ENCODE results near the gene DPP6.

DNA sequence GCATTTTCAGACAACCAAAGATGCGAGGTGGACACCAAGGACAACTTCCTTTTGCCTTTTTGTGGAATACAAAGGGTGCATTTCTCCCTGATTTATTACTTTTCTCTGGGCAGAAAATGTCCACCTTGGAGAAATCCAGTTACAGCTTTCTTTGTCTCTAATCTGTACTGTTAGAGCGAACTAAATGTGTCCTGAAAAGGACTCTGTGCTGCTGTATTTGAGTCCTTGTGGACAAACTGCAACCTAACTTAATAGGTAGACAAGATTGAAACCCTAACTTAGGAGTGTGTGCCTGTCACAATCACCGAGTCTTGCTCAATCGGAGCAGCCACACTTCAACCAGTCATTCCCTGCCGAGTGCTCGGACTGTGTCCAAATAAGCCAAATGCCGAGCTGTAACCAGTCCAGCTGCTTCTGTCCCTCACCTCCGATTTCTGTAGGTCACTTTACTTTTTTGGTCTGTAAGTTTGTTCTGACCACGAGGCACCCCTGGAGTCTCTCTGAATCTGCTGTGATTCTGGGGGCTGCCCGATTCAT, 139.8 kb downstream of the ACTR3B start:
- PRO-cap, 3 experiments, result no peak in any of the 3 experiments

GRCh38 chr7:152989723-152990058, 230.1 kb downstream of the ACTR3B start:
- PRO-cap, 3 experiments, result no peak in any of the 3 experiments

DNA sequence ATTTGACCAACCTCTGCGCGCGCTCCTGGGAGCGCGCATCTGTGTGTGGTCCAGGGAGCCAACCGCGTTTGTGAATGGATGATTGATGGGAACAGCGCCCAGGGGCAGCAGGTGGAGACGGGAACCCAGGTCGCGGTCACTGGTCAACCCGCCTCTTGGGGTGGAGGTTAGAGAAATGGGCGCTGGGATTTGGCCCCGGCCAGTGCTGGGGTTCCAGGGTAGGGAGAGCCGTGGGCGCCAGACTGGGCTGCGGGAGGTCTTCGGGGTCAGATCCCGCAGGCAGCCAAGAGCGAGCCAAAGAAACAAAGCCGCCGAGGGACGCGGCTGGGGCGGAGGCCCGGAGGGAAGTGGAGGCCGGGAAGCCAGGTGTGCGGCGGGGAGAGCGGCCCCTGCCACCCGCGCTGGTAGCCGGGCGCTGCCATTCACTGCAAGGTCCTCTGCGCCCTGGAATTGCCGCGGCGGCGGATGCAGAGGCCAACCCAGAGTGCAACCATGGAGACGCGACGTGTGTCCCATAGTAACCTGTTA, 165.9 kb upstream of the DPP6 start:
- PRO-cap, 3 experiments, result no peak in any of the 3 experiments

DNA sequence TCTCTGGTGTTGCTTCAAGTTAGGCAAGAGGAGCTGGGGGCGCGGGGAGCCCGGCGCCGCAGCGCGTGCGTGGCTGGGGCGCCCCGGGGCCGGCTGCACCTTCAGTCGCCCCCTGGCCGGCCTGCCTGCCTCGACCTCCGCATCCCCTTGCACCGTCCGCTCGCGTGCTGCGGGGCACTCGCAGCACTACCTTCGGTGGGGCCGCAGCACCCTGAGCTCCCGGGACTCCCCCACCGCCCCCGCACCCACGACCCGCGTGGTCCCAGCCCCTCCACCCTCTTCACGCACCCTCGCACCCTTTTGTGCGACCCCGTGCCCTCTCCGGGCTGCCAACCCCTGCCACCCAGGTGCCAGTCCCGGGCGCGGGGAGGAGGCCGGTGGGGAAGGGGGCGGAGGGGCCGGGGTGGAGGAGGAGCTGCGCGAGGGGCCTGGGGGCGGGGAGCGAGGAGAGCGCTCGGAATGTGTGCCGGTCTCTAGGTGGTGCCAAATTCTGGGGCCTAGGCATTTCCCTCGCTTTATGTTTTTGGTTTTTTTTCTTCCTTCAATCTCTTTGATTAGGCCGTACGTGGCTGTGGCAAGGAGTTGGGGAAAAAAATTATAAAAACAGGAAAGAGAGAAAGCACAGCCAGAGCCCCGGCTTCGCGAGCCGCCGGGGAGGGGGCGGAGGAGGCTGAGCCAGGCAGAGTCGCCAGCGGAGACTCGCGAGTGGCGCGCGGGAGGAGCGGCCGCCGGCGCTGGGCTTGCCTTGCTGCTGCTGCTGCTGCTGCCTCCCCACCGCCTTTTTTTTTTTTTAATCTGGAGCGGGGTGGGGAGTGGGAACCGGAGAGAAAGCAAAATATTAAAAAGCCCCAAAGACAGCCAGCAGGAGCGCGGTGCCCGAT, at the start of gene DPP6:
TSS of gene DPP6 (plus strand) at position 457 of the 881 bp plus-strand sequence.
- PRO-cap, 3 experiments, result no peak in any of the 3 experiments

GRCh38 chr7:154184121-154184737, 132.0 kb downstream of the DPP6 start:
- PRO-cap, 3 experiments, result no peak in any of the 3 experiments

DNA sequence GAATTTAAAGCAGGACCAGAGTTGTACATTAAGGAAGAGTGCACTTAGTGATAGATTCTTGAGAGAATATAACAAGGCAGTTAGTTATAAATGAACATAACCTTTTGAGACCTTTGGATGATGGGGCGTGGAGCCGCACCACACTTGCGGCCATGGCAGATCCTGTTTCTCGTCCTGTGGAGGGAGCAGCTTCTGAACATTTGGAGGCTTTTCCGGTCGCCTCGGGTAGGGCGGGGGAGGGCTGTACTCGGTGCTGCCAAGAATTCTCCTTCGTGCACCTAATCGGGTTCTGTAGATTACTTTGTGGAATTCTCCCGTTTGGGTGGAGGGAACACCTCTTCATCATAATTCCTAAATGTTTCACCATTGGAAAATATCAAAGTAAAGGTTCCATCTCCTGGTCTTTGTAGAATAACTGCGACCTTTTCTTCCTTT, 321.5 kb downstream of the PAXIP1 start:
- PRO-cap, 3 experiments, result no peak in any of the 3 experiments

DNA sequence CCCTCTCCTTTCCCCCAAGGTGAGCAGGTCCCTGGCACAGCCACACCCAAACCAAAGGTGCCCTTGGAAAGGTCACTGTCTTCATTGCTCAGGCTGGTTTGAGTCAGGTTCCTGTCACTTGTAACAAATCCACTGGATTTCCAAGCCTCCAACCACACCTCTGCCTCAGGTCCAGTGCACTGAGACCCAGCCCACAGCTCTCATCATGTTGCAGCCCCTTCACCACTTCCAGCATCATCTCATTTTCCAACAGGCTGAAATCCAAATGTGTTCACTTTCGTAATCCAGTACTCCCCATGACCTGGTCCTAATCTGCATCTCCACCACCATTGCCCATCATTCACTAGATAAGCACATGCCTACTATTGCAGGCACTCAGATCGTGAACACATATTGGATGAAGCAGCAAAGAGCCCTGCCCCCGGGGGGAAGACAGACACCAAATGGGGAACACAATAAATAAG, 76.2 kb upstream of the INSIG1 start:
- PRO-cap, 3 experiments, result no peak in any of the 3 experiments

DNA sequence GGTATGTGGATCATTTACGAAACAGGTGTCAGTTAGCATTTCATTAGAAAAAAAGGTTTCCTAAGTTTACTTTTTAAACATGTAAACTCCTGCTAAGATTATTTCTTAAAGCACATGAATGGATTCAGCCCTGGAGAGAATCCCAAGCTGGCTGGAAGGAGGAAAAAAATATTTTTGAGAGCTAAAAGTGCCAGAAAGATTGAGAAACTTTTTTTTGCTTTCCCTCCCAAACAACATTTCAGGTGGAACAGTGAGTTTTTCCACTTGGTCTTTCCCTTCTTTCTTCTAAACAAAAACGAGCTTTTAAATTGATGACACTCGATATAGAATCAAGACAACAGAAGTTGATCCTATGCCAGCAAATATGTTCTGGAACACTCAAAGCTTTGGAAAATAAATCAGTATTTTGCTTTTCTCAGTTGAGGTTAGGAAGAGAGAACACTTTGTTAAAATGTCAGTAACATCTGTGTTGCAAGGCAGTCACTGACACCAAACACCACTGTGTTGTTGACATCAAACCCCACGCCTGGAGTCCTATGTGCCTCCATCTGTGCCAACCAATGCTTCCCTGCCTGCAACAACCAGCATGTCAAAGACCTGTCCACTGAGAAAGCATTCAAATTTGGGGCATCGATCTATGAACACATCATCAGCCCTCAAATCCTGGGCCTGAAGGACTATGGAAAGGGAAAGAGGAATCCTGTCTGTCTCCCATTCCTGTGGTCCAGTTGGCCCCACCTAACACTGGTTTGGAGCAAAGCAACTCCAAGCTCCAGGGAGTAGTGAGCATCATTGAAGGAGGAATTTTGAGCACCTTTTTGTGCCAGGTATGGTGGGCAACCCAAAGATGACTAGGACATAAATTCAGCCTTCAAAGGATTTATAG, 22.8 kb upstream of the INSIG1 start:
- PRO-cap, 3 experiments, result no peak in any of the 3 experiments

GRCh38 chr7:155294063-155294487, 3.6 kb upstream of the INSIG1 start:
- PRO-cap, 3 experiments, result no peak in any of the 3 experiments

DNA sequence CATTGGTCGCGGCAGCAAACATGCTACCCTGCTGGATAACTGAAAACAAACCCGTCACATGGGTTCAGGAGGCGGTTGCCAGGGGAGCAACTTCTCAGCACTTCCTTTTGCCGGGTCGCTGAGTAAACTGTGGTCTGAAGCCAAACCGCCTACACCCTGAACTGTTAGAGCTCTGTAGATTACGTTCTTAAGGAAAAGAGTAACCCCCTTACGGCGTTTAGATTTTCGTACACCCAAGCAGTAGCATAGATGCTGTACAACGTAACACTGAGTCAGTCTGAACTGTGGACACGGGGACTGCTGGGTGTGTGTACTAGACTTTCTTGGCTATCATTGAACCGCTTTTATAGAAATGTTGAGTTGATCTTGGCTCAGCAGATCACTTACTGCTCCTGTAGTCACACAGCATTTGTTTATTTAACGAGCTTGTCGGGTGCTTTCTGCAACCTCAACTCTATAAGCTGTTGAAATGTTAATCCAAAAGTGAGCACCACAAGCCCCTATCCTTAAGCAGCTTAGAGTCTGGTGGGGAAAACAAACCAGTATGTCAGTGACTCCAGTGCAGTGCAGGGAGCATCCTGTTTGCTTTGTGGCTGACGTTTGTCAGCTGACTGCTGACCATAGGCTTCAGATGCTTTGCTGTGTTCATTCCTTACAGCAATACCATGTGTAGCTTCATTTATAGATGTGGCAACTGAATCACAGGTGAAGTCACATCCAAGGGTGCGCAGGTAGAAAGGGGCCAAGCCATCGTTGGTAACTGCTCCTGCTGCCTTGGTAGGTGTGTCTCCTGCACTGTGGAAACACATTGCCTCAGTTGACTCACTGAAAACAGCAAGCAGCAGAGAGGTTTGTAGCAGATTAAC, 1.6 kb downstream of the INSIG1 start:
- PRO-cap, 3 experiments, result peak in 3 of 3 experiments; most common plus-strand start position 125 of the sequence (in 2)

- PRO-cap, 3 experiments, result no peak in any of the 3 experiments
Measured at GRCh38 chr7:155302482-155303039, 4.9 kb downstream of the INSIG1 start.

- PRO-cap, 3 experiments, result peak in 1 of 3 experiments; most common plus-strand start chr7:155333883 (in 1)
Measured at GRCh38 chr7:155333815-155334107, 36.1 kb downstream of the INSIG1 start.

DNA sequence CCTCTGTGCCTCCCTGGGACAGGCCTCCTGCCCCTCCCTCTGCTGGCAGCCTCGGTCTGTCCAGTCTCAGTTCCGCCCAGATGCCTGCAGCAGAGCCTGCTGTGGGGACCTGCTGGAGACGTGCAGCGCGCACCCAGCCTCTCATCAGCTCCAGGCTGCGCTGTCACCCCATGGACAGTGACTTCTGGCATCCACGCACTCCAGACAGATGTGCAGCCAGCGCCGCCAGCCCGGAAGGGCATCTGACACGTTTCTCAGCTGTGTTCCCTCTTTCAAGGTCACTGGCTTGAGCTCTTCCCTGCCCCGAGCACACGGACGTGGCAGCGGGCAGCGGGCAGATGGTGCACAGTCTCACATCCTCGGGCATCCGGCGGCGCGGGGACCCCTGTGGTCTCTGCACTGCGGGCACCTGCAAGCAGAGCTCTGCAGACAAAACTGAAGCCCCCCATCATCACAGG, 60.7 kb downstream of the INSIG1 start:
- PRO-cap, 3 experiments, result no peak in any of the 3 experiments

DNA sequence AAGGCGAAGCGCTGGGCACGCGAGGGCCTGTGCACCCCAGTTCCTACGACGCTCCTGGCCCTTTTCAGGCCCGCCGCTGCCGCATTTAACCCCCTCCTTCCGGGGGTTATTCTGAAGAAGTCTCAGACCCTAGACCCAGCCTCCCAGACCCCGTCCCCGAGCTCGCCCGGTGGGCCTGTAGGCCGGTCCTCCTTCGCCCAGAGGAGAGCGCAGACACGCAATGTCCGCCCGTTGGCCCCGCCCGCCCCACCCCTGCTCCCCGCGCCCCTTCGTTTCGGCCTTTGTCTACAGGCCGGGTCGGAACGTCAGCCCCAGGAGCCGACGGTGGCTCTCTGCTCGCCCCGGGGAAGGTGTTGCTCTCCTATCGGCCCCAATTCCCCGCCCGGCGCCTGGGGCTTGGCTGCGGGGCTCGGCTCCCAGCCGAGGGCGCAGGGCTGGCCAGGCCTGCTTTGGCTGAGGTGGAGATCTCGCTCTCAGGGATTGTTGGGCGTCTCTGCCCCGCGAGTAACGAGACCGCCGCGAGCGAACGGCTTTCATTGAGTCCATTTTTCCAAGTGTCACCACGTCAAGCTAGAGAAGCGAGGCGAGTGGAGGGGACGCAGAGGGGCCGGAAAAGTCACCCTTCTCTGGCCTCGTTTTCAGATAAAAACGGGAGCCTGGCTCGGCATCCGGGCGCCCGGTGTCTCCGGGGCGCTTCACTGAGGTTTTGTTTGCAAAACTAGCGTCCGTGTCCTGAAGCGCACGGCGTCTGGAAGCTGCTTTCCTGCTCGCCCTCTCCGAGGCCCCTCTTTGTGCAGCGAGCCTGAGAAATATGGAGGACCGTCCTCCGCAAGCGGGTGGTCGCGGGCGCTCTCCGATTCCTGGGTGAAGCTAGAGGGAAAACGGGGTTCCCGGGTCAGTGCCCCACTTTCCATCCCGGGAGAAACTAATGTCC, 3.8 kb upstream of the EN2 start:
- PRO-cap, 3 experiments, result no peak in any of the 3 experiments

DNA sequence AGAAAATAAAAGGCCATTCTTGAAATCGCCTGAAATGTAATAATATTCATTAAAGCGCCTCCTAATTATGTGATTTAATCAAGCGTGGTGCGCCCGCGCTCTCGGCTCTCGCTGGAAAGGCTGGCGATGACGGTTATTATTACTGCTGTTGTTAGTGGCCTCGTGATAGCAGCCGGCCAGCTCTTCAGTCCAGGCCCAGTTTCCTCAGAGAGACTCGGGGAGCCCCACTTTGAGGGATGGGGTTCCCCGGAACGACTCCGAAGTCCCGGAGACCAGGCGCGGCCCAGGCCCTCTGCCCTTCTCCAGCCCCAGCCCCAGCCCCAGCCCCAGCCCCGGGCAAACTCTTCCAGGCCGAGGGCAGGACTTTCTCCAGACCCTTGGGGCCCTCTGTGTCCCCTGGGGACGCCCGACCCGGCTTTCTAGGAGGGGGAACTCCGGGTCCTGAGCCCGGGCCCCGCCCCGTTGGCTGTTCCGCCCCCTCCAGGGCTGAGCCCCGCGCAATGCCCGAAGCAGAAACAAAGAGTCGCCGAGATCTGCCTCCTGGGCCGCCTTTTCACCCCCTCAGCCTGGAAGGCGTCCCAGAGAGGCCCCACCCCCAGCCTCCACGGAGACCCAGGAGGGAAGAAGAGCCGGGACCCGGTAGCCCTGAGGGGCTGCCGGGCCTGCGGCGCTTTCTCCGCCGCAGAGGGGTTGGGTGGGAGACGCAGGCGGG, 9.8 kb downstream of the EN2 start:
- PRO-cap, 3 experiments, result no peak in any of the 3 experiments

- PRO-cap, 3 experiments, result no peak in any of the 3 experiments
Measured at GRCh38 chr7:155680417-155681037, 36.1 kb downstream of the RBM33 start.

- PRO-cap, 3 experiments, result no peak in any of the 3 experiments
Measured at GRCh38 chr7:155764091-155765012, 47.9 kb downstream of the SHH start.

DNA sequence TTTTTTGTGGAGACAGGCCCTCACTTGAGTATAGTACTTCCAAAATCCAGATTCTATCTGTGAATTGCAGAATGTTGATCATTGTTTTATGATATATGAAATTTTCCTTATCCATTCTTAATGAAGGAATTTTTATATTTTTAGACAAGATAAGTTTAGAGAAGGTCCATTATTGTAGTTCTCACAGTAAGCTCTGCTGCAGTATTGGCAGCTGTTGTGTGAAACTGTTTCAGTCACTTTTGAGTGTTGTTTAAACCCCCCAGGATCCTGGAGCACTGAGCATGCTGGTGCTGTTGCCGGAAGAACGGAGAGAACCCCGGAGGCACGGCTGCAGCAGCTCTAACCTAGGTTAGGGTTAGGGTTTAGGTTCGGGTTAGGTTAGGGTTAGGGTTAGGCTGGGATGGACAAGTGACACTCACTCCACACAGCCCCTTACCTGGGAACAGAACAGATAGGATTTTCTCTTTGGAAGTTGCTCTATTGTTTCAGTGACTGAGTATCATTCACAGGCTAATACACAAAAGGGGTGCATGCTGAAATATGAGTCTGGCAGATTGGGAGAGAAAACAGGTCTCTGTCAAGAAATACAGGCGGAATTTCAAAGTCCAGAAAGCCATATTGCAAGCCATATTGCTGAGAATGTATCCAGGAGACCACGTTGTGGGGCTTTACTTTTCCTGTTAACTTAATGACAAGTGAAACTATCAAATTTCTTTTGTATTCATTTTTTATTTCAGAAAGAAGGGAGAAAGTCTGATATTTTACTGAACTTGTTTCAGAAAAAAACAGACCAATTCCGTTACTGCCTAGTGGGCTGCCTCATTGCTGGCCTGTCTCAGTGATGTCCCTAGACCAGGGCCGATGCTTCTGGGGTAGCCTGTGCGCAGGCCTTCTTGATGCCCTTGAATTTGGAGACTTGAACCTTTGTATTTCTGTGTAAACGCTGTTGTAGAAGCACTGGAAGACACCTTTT, 40.1 kb downstream of the SHH start:
- PRO-cap, 3 experiments, result no peak in any of the 3 experiments

DNA sequence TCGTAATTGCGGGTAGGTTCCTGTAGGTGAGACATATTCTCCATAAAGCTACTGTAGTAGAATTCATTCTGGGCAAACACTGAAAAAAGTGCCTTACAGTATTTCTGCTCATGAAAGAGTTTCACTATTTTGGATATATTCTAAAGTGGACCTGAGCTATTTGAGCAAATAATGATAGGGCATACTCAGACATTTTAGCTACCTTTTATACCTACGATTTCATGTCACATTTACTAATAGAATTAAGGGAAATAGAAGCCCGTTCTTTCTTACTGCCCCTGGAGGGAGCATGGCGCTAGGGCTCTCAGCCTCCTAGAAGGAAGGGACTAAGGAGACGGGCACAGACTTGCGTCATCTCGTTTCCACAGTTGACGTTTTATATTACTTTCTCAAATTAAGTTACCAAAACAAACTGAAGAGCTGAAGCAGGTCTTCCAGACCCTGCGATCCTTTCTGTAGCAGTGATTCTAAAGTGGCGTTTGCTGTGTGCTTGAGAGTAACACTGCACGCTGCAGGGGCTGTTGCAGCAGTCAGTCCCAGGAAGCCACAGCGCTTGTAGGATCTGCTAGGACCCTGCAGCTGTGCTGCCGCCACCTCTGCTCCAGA, 36.1 kb downstream of the SHH start:
- PRO-cap, 3 experiments, result no peak in any of the 3 experiments

- PRO-cap, 3 experiments, result no peak in any of the 3 experiments
Measured at GRCh38 chr7:155787148-155788048, 24.9 kb downstream of the SHH start.

All from Metastatic Breast Carcinoma in the Ovary (tissue), 3 donors.